Upper lobe of left lung (tissue), 5 donors: ENCODE results near the genes AEN and MFGE8.

GRCh38 chr15:85381571-85381799 is 1.1 kb downstream of the AKAP13 start:
- PRO-cap, 2 experiments, result no peak in any of the 2 experiments
- RAMPAGE, long total RNA, 4 experiments, result no peak in any of the 4 experiments

DNA sequence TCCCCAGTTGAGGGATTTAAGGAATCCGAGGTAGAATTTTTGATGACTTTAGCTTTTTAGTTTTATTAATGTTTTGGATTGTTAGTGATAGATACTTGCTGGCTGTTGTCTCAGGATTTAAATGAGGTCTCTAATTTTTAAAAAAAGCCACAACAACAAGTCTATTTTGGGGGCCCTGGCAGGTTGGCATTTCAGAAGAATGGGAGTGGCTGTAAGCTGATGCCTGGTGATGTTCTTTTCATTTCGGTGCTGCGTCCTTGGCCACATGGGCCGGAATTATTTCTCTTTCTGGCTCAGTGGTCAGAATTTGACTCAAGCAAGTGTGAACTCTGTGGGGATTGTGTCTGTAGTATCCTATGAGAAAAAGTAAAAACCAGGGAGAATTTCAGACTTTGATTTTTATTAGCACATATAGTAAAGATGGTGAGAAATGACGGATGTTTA is 203.0 kb downstream of the AKAP13 start:
- PRO-cap, 2 experiments, result no peak in any of the 2 experiments
- RAMPAGE, long total RNA, 4 experiments, result no peak in any of the 4 experiments

DNA sequence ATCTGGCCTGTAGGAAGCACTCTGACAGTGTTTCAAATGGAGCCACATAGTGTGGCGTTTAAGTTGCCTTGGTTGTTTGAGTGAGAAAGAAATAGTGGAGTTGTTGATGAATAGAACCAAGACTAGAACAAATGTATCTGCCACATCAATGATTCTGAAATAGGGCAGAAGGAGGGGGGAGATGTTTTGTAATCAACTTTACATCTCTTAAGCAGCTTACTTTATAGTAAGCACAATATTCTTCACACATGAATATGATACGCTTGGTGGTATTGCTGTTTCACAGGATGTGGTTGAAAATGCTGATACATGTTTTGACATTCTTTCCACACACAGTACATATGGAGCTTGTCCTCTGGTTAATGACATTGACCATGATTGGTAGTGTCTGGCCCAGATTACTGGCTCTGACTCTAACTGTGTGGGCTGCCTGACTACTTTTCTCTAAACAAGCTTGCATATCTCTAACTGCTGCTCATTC is 168.9 kb downstream of the KLHL25 start:
- PRO-cap, 2 experiments, result no peak in any of the 2 experiments
- RAMPAGE, long total RNA, 4 experiments, result no peak in any of the 4 experiments

- PRO-cap, 2 experiments, result no peak in any of the 2 experiments
- RAMPAGE, long total RNA, 4 experiments, result no peak in any of the 4 experiments
Measured at GRCh38 chr15:85642110-85643342, 152.2 kb downstream of the KLHL25 start.

- PRO-cap, 2 experiments, result no peak in any of the 2 experiments
- RAMPAGE, long total RNA, 4 experiments, result start-site peak on the plus strand in 2 of 4 experiments, at chr15:85722965-85723281 at its widest, 339 to 385 reads per replicate
Measured at GRCh38 chr15:85722436-85723451, 72.0 kb downstream of the KLHL25 start.

DNA sequence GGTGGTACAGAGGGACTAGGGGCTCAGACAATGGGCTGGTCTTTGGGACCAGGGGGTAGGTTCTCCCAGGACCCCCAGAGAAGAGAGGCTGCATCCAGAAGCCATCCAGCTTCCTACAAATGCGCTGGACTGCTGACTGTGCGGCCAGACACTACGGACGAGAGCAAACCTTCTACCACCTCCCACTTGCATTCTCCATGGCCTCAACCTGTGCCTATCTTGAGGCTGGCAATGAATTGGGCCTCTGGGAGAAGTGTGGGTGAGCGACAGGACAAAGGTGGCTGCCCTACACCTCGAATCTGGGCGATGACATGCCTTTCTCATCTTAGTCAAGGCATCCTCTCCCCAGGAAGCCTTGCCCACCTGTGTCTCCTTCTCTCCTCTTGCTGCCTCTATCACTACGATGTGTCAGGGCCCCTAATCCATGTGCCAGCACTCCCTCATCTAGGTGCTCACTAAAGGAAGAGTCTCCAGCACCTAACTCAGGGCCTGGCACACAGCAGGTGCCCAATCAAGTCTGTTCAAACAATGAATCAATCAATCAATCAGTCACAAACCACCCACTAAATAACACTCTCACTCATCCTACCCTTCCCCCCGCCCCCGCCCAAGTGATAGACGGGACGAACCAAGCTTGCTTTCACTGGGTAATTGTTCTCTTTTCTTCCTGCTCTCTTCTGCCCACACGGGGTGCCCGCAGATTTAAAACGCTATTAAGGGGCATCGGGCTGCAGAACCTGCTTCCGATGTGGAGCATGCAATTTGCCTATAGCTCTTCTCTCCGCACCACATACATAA is 2.1 kb downstream of the KLHL25 start:
- PRO-cap, 2 experiments, result no peak in any of the 2 experiments
- RAMPAGE, long total RNA, 4 experiments, result no peak in any of the 4 experiments

GRCh38 chr15:87949240-87949783 is 307.2 kb downstream of the NTRK3 start:
- PRO-cap, 2 experiments, result peak in 2 of 2 experiments; most common plus-strand start chr15:87949511 (in 2); most common minus-strand start chr15:87949344 (in 1)
- RAMPAGE, long total RNA, 4 experiments, result no peak in any of the 4 experiments

- PRO-cap, 2 experiments, result no peak in any of the 2 experiments
- RAMPAGE, long total RNA, 4 experiments, result no peak in any of the 4 experiments
Measured at GRCh38 chr15:88454887-88455398, 12.2 kb downstream of the MRPL46 start.

- PRO-cap, 2 experiments, result no peak in any of the 2 experiments
- RAMPAGE, long total RNA, 4 experiments, result no peak in any of the 4 experiments
Measured at GRCh38 chr15:88465434-88466390, 1.5 kb downstream of the MRPL46 start.

GRCh38 chr15:88604252-88604920 is 16.8 kb upstream of the AEN start:
- PRO-cap, 2 experiments, result no peak in any of the 2 experiments
- RAMPAGE, long total RNA, 4 experiments, result no peak in any of the 4 experiments

GRCh38 chr15:88615174-88616038 is 5.7 kb upstream of the AEN start:
- PRO-cap, 2 experiments, result no peak in any of the 2 experiments
- RAMPAGE, long total RNA, 4 experiments, result no peak in any of the 4 experiments

- PRO-cap, 2 experiments, result peak in 2 of 2 experiments; most common plus-strand start chr15:88621296 (in 1); most common minus-strand start chr15:88621640 (in 1)
- RAMPAGE, long total RNA, 4 experiments, result start-site peak on the plus strand in 4 of 4 experiments, at chr15:88621292-88621371 at its widest, 18 to 67 reads per replicate
Measured at GRCh38 chr15:88621032-88621857, at the start of gene AEN. TSS of gene AEN (plus strand) at chr15:88621340.

DNA sequence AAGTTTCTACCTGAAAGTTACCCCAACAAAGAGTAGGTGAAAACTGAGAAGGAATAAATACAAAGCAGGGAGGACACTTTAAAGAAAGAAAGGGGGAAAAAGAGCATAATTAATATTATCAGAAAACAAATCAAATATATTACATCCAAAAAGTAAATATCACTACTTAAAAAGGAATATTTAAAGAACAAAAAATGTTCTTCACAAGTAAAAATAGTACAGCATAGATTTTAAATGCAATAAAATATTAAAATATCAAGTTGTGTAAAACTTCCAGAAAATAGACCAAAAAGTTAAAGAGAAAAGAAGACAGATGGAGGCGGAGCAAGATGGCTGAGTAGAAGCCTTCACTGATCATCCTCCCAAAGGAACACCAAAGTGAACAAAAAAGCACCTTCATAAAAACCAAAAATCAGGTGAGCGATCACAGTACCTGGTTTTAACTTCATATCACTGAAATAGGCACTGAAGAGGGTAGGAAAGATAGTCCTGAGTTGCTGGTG is 23.9 kb downstream of the ISG20 start:
- PRO-cap, 2 experiments, result no peak in any of the 2 experiments
- RAMPAGE, long total RNA, 4 experiments, result no peak in any of the 4 experiments

DNA sequence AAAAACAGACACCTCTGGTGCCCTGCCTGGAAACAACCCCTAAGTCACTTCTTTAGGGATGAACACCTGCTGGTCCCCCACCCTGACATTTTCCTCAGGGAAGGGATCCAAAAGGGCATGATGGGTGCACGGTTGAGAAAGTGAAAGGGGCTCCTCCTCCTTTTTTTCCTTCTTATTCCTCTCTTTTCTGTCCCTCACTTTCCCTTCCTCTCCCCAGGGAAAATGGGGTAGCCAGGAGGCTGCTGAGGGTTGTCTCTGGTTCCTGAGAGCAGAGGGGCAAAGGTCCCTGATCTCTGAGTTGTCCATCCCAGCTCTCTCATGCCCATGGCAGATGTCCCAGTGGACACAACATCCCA is 82.1 kb downstream of the ISG20 start:
- PRO-cap, 2 experiments, result no peak in any of the 2 experiments
- RAMPAGE, long total RNA, 4 experiments, result no peak in any of the 4 experiments

GRCh38 chr15:88738839-88739385 is 64.3 kb upstream of the ACAN start:
- PRO-cap, 2 experiments, result no peak in any of the 2 experiments
- RAMPAGE, long total RNA, 4 experiments, result no peak in any of the 4 experiments

- PRO-cap, 2 experiments, result no peak in any of the 2 experiments
- RAMPAGE, long total RNA, 4 experiments, result no peak in any of the 4 experiments
Measured at GRCh38 chr15:88769292-88769909, 33.8 kb upstream of the ACAN start.

DNA sequence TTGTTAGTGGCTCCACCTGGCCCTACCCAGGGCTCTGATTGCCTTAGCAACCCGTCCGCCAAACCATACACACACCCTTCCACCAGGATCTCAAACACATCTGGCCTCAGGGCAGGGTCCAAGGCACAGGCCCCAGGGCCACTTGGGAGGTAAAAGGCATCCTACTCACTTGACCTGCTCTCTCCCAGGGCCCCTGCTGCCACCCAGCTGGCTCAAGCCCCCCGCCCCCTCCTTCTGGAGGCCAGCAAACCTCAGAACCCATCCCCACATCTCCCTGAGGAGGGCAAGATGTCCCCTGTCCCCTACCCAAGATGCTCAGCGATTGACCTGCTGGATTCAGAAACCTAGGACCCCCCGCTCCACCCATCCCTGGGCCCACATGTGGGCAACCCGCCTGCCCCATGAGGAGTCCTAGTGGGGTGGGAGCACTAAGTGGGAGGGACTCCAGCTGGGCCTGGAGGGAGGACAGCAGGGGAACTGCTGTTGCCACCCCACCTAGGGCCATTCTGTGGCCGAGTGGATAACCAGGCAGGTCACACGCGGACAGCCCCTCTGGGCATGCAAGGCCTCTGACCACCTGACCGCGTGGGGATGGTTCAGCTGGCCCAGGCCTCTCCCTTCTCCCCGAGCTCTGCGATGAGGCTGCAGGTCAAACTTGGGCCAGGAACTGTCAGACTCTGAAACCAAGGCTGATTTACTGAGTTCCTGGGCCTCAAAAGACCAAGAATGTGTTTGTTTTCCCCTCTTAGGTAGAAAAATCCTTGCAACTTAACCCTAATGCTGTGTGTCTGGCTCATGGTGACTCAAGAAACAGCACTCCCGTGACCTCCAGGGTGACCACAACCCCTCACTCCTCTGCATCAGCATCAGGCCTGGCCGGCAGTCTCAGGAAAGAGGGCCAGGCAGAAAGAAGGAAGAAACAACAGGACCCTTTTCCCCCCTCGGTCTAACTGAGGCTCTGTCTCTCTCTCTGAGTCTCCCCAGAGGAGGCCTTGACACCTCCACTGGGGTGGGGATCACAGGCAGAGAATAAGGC is 4.2 kb downstream of the MFGE8 start:
- PRO-cap, 2 experiments, result no peak in any of the 2 experiments
- RAMPAGE, long total RNA, 4 experiments, result no peak in any of the 4 experiments

- PRO-cap, 2 experiments, result peak in 2 of 2 experiments; most common plus-strand start chr15:88913245 (in 1); most common minus-strand start chr15:88913405 (in 2)
- RAMPAGE, long total RNA, 4 experiments, result start-site peak on the minus strand in 3 of 4 experiments, at chr15:88913098-88913429 at its widest, 17 to 37 reads per replicate
Measured at GRCh38 chr15:88912935-88913662, at the start of gene MFGE8. TSS of gene MFGE8 (minus strand) at chr15:88913379.

DNA sequence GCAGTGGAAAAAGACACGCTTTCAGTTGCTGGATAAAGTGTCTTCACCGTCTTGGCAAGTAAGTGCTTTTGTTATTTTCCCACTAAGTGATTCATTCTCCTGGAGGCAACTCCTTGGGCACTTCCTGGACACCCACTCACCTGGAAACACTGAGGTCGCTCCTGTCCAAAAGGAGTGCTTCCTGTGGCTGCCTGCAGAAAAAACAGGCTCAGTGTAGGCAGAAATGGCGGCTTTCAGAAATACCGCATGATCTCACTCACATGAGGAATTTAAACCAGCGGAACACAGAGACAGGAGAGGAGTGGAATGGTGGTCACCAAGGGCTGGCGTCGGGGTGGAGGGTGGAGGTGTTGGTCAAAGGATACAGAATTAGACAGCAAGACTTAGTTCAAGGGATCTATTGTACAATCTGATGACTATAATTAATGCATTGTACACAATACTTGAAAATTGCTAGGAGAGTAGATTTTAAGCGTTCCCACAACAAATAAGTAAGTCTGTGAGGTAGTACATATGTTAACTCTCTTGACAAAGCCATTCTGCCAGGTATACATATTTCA is 71.4 kb upstream of the ABHD2 start:
- PRO-cap, 2 experiments, result no peak in any of the 2 experiments
- RAMPAGE, long total RNA, 4 experiments, result no peak in any of the 4 experiments

DNA sequence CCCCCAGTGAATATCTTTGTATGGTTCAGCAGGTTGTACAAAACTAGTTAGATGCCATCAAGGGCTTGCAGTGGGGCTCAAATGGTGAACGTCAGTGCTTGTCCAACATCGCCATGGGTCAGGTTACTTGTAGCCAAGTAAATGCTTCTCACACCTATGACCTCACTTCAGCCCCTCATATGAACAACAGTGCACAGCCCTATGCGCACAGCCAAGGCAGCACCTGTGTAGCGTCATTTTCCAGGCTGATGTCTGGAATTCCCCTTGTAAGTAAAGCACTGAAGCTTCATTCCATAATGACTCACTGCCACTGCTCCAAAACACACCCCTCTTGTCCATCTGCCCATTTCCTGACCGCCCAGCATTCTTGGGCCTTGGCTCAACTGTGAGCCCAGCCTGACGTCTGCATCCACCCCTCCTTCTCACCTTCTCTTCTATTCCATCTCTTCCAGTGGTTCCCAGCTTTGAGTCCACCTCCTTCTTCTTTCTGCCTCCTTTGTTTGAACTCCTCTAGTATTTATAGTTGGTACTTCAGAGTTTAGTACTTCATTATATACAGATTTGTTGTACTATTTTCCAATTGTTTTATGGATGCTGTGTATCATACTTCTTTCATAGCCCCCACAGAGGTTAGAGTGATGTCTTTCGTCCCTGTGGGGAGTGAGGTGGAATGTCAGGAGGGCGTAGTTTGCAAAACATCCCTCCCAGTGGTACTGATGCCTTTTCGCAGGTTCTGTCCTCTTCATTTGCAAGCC is 13.7 kb downstream of the ABHD2 start:
- PRO-cap, 2 experiments, result peak in 1 of 2 experiments; most common minus-strand start position 254 of the sequence (in 1)
- RAMPAGE, long total RNA, 4 experiments, result no peak in any of the 4 experiments